H4 (cell line): ENCODE data around the genes KCNMB3, MFN1 and TTC14.

GRCh38 chr3:177056667-177057225, 140.5 kb downstream of the TBL1XR1 start:
- RAMPAGE, long total RNA, result no peak

GRCh38 chr3:177074370-177075042, 122.8 kb downstream of the TBL1XR1 start:
- RAMPAGE, long total RNA, result no peak

DNA sequence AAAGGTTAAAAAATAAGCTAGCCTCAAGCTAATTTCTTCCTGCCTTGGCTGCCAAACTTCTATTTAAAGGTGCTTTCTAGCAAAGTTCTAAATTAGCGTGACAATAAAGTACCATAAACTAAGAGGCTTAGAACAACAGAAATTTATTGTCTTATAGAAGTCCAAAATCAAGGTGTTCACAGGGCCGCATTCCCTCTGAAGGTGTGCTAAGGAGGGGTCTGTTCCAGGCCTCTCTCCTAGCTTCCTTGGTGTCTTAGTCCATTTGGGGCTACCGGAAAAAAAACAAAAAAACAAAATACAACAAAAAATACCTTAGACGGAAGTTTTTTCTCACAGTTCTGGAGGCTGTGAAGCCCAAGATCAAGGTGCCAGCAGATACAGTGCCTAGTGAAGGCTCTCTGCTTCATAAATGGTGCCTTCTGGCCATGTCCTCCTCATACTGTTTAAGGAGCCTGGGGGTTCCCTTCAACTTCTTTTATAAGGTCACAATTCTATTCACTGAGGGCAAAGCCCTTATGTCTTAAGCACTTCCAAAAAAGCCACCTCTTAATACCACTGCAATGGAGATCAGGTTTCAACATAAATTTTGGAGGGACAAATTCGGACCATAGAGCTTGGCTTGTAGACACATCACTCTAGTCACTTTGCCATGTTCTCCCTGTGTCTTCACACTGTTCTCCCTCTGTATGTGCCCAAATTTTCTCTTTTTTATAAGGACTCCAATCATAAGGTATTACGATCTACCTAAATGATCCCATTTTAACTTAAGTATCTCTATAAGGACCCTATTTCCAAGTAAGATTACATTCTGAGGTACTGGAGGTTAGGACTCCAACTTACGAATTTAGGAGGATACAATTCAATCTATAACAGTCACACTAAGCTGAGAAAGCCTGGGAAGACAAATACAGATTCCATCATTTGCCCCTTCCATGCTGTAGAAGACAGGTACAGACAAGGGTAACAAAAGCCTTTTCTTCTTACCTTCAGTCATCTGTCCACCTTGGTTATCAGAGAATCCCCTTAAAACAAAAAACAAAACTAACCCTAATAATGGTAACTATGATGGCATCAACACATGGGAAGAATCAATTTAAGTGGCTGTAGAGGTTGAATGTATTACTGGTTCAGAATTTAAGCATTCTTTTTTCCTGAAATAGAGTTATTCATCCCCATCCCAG, 121.2 kb downstream of the TBL1XR1 start:
- RAMPAGE, long total RNA, result no peak

GRCh38 chr3:177120179-177120776, 77.0 kb downstream of the TBL1XR1 start:
- RAMPAGE, long total RNA, result no peak

DNA sequence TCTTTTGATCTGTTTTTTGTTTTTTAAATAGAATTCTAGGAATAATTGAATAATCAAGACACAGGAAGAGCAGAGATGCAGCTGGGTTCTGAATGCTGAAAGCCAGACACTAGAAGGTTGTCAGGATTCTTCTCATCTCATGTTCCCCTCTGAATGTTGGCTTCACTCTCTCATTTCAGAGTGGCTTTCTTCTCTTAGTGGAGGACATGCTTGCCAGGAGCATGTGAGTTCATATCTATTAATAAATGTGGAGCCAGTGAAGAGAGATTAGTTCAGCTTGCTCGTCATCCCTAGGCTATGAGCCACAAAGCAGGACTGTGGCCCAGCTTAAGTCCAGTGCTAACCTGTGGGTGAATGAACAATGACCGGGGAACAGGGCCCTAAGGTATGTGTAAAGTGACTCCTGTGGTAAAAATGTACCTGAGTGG, 96.8 kb upstream of the TBL1XR1 start:
- RAMPAGE, long total RNA, result no peak

DNA sequence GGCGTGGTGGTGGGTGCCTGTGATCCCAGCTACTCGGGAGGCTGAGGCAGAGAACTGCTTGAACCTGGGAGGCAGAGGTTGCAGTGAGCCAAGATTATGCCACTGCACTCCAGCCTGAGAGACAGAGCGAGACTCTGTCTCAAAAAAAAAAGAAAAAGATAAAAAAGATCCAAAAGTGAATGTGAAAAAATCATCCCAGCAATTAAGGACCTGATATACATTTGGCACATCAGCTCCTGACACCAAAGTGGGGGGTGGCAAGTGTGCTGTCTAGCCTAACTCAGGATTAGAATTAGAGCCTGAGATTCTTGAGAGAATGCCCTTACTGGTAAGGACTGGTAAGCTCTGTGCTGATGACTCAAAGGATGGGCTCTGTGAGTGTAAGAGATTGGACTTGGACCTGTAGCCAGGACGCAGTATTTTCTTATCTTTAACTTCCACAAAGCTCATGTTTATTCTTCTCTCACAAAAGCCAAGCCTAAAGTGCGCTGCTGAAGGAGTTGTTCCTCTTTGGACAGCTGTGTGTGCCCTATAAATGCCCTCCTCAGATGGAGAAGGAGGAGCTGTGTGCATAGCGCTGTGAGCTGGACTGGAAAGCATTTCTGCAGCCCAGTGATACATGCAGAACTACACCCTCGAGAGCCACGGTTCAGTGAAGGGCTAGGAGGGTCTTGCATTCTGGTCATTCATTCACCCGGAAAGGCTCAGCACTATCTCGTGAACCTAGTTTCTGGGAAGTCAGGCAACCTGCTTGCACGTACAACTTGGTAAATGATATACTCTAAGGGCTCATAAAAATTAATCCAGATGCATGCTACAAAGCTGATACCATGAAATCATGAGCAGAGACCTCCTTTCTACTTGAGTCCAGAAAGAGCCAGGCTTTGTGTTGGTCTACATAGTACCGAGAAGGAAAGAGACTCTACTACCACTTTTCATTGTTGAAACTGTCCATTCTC, 102.8 kb upstream of the TBL1XR1 start:
- RAMPAGE, long total RNA, result no peak

DNA sequence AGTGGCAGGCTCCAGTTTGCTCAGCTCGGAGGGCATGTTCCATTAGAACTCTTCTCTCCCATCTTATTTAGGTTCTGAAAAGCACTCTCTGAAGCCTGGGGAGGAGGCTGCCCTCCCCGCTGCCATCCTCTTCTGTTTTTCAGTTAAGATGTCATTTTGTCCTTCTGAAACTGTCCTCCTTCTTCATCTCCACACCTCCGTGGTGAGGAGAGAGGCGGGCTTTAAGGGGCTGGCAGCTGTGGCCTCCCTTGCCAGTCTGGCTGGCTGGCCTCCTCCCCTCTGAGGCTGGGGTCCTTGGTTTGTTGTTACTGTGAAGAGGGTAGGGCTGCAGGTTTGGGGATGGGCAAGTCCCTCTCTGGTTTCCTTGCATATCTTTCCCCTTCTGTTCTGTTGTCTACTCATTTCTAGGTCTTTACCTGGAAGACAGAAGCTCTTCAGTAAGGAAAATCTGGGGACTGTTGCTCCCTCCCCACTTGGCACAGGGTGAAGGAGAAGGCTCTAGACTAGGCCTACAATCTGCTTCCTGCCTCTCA, 226.2 kb upstream of the TBL1XR1 start:
- RAMPAGE, long total RNA, result no peak

- RAMPAGE, long total RNA, result no peak
Observed at GRCh38 chr3:177823966-177824517, 626.8 kb upstream of the TBL1XR1 start.

DNA sequence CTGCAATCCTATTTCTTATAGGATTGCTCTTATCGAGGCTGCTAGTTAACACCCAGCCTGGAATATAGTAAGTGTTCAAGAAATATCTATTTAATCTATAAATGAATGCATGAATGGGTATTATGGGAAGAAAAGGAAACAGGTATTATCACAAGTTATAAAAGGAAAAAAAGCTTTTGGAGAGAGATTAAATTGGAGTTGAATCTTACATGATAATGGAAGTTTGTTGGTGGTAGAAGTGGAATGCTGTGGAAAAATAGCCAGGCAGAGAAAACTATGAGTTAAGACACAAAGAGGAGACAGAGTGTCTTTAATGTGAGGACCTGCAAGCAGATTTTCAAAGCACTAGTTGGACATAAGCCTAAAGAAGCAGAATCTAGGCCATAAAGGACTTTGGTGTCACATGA, 123.1 kb upstream of the KCNMB2 start:
- RAMPAGE, long total RNA, result no peak

DNA sequence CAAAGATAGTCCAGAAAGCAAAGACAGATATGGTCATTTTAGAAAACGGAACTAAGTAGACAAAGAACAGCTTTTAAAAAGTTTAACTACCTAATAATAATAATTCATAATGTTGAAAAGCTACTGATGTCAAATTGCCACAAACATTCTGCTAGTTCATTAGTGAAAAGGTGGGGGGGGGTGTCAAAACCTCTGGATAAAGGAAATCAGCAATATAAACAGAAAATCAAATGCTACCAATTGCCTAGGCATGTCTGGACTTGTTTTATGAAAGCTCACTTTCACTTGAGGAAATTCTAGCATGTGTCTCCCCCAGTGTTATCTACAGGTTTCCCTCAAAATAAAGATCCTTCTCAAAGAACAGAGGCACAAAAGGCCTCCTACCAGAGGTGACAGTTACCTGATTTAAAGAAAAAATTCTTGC, 1.7 kb downstream of the ZMAT3 start:
- RAMPAGE, long total RNA, result no peak

- RAMPAGE, long total RNA, result no peak
Observed at GRCh38 chr3:179250605-179251481, at the start of gene KCNMB3. Gene KCNMB3, minus strand, starts transcription at chr3:179251114.

- RAMPAGE, long total RNA, result no peak
Observed at GRCh38 chr3:179316207-179316576, 6.6 kb upstream of the ZNF639 start.

DNA sequence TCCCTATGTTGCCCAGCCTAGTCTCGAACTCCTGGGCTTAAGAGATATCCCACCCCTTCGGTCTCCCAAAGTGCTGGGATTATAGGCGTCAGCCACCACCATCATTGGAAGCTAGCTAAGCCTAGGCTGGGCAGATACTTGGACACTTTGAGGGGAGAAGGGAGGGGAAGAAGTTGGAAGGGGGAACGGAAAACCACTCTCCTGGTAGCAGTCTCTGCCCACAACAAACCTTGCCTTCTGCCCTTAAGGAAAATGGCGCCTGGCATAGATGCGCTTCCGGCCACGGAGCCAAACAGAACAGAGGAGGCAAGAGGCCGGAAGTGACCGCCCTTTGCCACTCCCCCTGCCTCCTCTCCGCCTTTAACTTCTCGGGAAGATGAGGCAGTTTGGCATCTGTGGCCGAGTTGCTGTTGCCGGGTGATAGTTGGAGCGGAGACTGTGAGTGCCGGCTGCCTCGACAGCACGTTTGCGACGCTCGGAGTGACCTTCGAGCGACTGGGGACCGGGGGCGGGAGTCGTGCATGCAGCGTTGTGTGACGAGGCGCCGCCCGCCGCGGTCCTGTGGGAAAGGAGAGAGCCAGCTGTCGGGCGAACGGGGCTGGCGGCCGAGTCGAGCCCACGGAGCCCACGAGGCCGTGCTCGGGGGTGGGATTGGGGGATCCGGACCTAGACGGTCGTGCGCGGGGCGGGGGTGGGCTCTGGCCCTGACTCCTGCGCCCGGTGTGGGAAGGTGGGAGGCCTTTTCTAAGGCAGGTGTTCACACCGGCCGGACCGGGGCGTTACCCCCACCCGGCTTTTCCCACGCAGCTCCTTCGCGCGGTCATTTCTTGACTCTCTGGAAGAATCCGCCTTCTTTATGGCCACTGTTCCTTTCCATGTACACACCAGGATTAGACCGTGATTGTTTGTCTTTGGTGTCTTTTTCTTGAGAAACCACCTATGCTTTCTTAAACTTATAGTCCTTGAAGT, at the start of gene MFN1:
MFN1 (plus strand) TSS at position 337 of the 969 bp plus-strand sequence.
- RAMPAGE, long total RNA, result start-site peak on the plus strand centred at position 357 of the sequence, 13 bp wide, 113 reads

GRCh38 chr3:179431894-179432783, 19.1 kb downstream of the GNB4 start:
- RAMPAGE, long total RNA, result no peak

DNA sequence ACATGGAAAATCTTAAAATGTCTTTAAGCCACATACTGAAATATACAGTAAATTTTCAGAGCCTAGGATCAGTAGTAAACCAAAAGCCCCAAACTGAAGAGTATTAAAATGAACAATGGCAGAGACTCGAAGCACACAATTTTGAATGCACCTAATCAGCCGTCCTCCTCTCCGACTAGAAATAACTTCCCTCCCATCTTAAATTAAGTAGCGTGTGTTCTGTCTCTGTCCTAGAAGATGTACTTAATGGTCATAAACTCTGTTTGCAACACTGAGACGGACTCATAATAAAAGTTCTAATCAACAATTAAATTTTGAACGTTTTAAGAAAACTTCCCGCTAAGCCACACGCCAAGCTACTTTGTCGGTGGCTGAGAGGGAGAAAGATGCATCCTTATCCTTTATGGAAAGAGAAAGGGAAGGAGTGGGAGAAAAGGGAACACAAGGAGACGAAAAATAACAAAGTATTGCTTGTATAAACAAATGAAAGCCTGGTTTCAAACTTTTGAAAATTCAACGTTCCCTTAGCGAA, 1.0 kb downstream of the GNB4 start:
- RAMPAGE, long total RNA, result no peak

- RAMPAGE, long total RNA, result start-site peak on the plus strand at chr3:180602189-180602209, 32 reads
Observed at GRCh38 chr3:180601857-180602832, at the start of gene TTC14. Gene TTC14, plus strand, starts transcription at chr3:180602163.

GRCh38 chr3:181711299-181711614, 468 bp upstream of the SOX2 start:
- RAMPAGE, long total RNA, result no peak

- RAMPAGE, long total RNA, result no peak
Observed at GRCh38 chr3:181712560-181713888, 1.3 kb downstream of the SOX2 start.

DNA sequence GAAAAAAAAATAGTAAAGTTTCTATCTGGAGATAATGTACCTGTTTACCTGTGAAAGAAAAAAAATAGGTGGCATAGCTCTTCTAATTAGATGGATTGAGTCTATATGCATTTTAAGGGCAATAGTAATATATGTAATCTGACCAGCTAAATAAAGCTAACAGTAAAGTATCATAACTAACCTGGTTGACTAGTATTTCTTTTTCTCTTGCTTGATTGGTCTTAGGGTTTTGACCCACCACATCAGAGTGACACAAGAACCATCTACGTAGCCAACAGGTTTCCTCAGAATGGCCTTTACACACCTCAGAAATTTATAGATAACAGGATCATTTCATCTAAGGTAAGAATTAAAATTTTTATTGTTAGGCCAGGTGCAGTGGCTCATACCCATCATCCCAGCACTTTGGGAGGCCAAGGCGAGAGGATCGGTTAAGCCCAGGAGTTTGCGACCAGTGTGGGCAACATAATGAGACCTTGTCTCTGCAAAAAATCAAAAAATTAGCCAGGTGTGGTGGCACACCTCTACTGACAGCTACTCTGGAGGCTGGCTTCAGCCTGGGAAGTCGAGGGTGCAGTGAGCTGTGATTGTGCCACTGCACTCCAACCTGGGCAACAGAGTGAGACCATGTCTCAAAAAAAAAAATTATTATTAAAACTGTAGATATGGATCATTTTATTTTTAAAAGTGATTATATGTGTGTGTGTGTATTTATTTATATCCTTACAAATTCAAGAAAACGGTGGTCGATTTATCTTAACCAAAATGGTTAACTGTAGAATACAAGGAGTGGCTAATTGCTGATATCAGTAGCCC, 26.9 kb downstream of the ATP11B start:
- RAMPAGE, long total RNA, result no peak

DNA sequence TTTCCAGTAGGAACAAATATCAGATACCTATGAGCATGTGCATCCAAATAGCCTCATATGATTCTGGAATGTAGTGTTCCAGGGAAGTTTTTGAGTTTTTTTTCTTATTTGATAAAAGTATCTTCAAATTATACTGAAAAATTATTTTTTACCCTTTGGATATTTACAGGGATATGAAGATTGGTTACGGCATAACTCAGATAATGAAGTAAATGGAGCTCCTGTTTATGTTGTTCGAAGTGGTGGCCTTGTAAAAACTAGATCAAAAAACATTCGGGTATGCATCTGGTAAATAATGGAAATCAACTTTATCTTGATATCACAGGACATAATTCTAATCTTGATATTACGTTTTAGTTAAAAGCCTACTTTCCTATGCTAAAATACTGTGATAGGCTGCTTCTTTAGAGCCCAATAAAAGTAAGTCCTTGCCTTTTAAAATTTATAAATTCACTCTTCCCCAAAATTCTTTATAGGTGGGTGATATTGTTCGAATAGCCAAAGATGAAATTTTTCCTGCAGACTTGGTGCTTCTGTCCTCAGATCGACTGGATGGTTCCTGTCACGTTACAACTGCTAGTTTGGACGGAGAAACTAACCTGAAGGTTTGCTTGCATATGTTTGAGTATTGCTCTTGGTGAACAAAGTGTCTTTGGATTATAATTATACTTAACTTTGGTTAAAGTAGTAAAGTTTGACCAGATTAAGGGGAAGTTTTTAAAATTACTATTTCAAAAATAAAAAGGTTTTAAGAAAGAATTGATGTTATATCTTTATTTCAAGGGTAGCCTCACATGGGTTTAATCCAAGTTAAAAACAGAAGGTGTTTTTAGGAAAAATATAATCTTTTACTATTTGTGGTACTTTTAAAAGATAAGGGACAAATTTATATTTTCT, 42.8 kb downstream of the ATP11B start:
- RAMPAGE, long total RNA, result no peak